Vein endothelial cell (primary cell): Measurements from ENCODE around the gene EIF1AD.

GRCh38 chr11:65854577-65855487 lies 3.1 kb downstream of the CFL1 start:
- CAGE, long polyA plus RNA, result no peak

DNA sequence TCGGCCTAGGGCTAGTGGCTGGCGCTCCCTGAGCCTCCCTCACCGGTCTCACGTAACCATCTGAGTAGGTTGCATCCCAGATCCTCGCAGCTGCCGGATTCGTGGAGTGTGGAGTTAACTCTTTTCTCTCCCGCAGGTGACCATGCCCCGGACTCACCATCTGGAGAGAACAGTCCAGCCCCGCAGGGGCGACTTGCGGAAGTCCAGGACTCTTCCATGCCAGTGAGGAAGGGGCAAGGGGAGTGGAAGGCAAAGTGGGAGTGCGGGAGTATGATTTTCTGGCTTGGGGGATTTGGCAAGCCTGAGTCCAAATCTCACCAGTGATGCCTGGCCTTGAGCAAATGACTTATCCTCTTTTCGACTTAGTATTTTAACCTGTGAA lies 972 bp downstream of the MUS81 start:
- CAGE, long polyA plus RNA, result no peak

DNA sequence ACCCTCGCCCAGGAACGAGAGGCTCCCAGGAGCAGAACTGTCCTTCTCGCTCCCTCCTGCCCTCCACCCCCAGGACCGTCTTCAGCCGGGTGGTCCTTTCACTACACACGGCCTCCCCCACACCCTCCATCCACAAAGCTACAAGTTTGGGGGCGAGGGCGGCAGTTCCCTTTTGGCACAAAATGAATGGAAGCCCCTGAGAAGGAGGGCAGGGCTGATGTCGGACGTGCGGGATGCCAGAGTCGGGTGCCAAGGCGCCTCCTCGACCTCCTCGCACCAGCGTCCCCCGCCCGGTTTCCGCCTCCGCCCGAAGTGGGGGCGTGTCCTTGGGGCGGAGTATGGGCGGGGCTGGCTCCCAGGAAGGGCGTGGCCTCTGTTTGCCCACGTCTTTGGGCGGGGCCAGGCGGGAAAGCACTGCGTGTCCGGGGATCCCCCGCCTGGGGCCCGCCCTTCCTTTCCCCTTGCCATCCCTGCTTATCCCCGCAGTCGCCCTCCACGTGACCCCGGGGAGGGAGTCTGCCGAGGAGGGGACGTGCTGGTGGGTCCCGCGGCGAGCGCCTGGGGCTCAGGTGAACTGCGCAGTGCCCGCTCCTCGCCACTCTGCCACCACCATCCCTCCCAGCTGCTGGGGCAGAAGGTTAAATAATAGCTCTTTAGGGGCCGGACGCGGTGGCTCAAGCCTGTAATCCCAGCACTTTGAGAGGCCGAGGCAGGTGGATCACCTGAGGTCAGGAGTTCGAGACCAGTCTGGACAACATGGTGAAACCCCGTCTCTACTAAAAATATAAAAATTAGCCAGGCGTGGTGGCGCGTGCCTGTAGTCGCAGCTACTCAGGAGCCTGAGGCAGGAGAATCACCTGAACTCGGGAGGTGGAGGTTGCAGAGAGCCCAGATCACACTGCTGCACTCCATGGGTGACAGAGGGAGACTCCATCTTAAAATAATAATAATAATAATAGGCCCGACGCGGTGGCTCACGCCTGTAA lies 1.0 kb upstream of the EFEMP2 start:
- CAGE, long polyA plus RNA, result no peak

GRCh38 chr11:65878303-65878752 lies 1.3 kb upstream of the CTSW start:
- CAGE, long polyA plus RNA, result no peak

DNA sequence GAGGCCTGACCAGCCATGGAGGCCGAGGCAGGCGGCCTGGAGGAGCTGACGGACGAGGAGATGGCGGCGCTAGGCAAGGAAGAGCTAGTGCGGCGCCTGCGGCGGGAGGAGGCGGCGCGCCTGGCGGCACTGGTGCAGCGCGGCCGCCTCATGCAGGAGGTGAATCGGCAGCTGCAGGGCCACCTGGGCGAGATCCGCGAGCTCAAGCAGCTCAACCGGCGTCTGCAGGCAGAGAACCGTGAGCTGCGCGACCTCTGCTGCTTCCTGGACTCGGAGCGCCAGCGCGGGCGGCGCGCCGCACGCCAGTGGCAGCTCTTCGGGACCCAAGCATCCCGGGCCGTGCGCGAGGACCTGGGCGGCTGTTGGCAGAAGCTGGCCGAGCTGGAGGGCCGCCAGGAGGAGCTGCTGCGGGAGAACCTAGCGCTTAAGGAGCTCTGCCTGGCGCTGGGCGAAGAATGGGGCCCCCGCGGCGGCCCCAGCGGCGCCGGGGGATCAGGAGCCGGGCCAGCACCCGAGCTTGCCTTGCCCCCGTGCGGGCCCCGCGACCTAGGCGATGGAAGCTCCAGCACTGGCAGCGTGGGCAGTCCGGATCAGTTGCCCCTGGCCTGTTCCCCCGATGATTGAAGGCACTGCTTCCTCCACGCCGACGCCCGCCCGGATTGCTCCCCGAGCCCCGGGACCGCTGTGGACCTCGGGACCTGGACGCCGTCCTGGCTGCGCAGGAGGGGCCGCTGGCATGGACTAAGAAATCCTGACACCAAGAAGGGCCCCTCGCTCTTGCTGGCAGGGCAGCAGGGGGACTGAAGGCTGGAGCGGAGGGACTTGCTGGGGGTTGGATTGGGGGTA lies 519 bp downstream of the CCDC85B start:
- CAGE, long polyA plus RNA, result no peak

DNA sequence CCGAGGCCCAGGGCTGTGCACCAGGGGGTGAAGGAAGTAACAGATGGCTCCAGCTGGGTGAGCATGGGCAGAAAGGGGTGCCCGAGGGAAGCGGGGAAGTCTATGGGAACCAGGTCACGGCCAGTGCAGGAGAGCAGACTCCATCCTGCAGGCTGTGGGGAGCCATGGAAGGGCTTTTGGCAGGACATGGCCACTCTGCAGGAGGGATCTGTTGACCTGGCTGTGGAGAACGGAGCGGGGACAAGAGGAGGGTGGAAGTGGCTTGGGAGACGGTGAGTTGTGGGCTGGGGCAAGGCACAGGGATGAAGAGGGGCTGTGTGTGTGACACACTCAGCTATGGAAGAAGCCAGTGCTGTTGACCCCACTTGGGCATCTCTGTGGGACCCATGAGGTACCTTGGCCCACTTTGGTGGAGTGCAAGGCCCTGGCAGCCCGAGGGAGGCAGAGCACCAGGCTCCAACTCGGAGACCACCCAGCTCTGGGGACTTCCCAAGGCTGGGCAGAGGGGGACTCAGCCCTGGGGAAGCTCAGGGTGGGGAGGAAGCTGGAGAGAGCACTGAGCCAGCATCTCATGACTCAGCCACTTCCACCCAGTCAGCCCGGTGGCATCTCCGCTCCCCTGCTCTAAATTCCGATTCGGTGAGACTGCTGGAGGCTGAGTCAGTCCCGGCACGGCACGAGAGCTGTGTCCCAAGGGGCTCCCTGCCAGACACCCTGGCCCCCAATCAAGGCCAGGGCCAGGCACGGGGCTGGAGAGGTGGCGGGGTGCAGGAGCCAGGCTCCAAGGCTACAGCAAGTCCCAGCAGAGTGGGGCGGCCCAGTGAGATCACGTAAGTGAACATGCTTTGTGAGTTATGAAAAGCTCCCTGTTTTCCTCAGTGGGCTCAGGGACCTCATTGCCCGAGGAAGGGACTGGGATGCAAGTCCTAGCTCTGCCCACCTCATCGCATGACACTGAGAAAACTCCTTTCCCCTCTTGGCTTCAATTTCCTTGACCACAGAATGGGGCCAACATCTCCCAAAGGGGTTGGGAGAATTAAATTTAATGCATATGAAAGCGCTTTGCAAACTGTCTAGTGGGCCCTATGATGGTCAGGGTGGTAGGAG lies 3.2 kb downstream of the C11orf68 start:
- CAGE, long polyA plus RNA, result no peak

GRCh38 chr11:65965532-65966747 lies 4.4 kb downstream of the SART1 start:
- CAGE, long polyA plus RNA, result no peak

DNA sequence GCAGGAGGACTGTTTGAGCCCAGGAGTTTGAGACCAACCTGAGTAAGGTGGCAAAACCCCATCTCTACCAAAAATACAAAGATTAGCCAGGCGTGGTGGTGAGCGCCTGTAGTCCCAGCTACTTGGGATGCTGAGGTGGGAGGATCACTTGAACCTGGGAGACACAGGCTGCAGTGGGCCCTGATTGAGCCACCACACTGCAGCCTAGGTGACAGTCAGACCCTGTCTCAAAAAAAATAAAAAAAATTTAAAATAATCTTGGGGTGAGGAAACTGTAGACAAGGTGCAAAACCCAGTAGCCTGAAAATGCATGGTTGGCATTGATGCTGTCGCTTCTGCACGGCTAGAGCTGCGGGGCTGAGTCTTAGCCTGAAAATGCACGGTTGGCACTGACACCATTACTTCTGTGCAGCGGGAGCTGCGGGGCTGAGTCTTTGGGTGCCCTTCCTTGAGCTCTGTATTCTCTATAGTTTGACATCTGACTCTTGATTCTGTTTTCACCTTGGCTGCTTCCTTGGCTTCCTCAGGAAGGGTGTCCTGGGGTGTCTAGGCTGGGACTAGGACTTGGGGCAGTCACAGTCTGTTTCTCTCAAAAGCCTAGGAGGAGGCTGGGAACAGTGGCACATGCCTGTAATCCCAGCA lies 18.5 kb downstream of the SART1 start:
- CAGE, long polyA plus RNA, result no peak

DNA sequence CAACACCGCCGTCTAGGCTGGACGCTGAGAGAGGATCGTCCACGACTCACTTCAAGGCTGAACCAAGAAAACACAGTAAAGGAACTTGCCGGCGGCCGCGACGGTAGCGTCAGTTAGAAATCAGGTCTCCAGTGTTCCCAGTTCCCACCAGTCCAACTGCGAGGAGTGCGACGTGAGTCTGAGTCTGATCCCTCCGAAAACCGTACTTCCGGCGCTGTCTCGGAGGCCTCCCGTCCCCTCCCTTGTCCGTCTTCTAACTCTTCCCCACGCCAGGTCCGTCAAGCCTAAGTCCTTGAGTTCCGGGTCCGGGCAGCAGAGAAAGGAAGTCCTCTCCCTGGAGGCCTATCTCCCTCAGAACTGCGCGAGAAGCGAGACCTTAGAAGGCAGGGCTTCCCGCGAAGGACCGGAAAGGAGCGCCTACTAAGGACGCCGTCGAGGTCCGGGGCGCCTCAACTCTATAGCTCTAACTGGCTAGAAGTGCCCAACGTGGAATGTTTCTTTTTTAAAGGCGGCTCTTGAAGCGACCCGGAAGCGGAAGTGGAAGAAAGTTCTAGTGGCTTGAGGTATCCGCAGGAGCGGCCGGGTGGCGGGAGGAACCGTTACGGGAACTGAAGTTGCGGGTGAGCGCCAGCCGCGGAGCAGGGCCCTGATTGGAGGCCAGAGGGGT lies at the start of gene EIF1AD:
Gene EIF1AD, minus strand, starts transcription at position 207 of the 667 bp plus-strand sequence.
- CAGE, long polyA plus RNA, result start-site peak on the plus strand centred at position 412 of the sequence, 28 bp wide, 44 and 18 reads in 2 replicates; start-site peak on the plus strand centred at position 544 of the sequence, 26 bp wide, 135 and 55 reads in 2 replicates

DNA sequence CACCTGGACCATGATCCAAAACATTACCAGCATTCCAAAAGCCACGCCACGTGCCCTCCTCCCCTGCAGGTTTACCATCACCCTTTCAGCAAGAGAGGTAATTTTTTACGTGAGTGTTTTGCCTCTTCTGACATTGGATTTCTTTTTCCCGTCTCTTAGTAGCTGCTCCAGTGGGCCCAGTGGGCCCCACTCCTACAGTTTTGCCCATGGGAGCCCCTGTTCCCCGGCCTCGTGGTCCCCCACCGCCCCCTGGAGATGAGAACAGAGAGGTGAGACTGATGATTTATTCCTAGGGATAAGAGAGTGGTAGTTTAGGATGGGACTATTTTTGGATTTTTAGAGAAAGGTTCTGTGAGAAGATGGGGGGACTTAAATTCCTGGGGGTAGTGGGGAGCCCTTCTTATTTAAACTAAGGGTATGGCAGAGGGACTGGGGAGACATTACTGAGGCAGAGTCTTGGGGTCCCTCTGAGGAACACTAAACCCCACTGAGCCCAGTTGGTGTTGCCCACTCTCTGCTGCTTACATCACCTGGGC lies 5.0 kb downstream of the SF3B2 start:
- CAGE, long polyA plus RNA, result no peak

DNA sequence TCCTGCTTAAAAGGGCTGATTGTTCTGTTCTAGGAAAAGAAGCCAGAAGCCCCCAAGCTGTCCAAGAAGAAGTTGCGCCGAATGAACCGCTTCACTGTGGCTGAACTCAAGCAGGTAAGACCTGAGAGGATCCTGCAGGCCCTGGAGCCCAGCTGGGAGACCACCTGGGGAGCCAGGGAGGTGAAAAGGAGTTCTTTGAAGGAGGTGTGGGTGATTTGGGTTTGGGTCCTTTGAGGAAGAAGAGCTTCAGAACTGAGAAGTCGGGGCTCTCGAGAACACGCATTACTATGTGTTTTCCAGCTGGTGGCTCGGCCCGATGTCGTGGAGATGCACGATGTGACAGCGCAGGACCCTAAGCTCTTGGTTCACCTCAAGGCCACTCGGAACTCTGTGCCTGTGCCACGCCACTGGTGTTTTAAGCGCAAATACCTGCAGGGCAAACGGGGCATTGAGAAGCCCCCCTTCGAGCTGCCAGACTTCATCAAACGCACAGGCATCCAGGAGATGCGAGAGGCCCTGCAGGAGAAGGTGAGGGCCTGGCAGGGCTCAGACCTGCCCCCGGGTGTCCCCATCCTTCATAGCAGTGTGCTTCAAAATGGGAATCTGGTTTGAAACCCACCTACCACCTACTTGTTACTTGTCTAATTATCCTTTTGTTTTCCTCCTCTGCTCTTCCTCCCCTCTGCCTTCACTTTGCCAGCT lies 7.5 kb downstream of the SF3B2 start:
- CAGE, long polyA plus RNA, result no peak

DNA sequence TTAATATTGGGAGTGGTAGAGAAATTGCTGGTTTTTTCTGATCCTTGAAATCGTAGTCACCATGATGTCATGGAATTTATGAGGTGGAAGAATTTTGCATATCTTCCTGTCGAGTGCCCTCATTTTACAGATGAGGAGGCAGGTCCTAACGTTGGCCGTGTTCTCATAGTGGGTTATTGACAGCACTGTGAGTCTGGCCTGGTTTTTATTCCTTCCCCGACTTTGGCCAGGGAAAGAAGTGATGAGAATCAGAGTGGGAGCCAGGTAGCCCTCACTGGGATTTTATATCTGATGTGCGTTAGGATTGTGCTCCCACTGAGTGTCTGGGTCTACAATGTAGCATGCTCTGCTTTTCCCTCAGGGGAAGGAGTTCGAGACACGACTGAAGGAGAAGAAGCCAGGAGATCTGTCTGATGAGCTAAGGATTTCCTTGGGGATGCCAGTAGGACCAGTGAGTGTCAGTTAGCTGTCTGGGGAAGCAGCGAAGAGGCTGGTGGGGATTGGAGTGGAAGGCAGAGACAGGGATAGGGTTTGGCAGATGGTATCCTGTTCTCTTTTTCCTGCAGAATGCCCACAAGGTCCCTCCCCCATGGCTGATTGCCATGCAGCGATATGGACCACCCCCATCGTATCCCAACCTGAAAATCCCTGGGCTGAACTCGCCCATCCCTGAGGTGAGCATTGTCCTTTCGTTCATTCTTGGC lies 8.6 kb upstream of the PACS1 start:
- CAGE, long polyA plus RNA, result no peak

DNA sequence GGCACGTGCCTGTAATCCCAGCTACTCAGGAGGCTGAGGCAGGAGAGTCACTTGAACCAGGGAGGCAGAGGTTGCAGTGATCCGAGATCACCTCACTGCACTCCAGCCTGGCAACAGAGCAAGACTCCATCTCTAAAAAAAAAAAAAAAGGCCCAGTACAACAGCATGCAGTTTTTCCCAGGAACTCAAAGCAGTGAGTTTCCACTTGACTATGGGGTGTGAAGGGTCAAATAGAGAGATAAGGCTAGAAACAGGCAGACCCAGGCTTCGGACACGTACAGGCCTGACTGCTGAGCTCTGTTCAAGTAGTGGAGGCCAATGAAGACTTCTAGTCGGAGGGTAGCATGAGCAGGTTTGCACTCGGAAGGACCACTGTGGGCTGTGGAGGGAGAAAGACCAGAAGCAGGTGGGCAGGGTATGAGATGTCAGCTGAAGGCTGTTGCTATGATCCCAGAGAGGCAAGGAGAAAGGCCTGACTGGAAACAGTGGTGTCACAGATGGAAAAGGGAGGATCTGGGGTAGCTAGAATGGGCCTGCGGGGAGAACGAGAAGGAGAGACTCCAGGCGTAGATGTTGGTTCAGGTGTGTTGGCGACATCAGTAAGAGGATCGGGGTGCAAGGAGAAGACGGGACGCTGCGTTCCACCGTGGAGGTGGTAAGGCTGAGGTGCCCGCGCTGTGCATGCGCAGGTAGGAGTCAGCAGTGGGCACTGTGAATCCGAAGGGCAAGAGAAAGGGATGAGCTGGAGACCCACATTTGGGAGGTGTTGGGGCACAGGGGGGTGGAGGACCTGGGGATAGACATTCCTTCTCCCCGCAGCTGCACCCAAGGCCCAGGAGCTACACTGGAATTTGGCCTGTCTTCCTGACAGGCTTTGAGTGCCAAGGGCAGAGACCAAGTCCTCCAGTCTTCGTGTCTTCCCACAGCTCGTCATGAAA lies 38.5 kb upstream of the KLC2 start:
- CAGE, long polyA plus RNA, result no peak

DNA sequence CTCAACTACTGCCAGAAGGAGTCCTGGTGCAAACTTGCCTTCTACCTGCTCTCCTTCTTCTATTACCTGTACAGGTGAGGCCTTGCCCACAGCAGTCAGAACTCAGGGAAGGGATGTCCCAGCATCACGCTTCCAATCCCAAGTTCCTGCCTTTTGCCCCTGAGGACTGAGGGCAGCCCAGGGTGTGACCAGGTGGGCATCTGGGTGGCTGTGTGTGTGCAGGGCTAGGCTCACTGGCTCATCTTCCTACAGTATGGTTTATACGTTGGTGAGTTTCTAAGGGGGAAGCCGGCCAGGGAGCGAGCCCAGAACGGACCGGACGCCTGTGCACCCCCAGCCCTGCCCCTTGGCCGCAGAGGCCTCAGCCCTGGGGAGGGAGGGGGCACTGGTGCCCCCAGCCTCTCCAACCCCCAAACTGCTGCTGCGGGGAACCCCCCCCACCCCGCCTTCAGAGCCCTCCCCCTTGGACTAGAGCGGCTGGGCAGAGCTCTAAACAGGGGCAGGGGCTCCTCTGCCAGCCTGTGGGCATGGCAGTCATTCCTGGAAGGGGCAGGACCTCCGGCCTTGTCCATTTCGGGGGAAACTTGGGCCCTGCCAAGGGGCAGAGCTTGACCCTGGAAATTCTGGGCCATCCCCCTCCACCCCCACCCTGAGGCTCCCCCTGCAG lies 5.5 kb downstream of the CNIH2 start:
- CAGE, long polyA plus RNA, result no peak

DNA sequence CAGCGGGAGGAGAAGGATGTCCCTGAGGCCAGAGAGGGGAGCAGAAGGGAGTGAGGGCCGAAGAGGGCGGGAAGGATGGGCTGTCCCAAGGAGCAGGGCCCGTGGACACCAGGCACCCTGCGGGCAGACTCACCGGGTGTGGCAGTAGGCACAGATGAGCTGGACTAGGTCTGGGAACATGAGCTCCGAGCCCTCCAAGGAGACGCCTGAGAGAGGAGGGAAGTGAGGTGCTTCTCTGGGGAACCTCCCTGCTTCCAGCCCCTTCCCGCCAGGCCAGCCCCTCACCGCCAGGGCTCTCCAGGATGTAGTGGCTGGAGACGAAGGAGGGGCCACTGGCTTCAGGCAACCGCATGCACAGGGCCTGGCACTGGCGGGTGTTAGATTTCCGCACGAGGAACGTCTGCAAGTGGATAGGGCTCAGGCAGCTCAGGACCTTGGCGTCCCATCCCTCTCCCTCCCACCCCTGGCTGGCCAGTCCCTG lies 717 bp downstream of the RIN1 start:
- CAGE, long polyA plus RNA, result no peak

- CAGE, long polyA plus RNA, result no peak
Measured at GRCh38 chr11:66360058-66361100, 11.2 kb downstream of the SLC29A2 start.

DNA sequence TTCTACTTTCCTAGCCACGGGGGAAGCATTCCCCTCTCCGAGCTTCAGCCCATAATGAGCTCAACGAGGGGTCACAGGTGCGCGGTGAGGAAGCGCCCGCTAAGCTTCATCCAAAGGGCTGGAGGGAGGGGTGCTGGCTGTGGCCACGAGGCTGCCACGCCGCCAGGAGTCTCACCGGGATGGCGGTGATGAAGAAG lies 593 bp downstream of the SLC29A2 start:
- CAGE, long polyA plus RNA, result no peak

DNA sequence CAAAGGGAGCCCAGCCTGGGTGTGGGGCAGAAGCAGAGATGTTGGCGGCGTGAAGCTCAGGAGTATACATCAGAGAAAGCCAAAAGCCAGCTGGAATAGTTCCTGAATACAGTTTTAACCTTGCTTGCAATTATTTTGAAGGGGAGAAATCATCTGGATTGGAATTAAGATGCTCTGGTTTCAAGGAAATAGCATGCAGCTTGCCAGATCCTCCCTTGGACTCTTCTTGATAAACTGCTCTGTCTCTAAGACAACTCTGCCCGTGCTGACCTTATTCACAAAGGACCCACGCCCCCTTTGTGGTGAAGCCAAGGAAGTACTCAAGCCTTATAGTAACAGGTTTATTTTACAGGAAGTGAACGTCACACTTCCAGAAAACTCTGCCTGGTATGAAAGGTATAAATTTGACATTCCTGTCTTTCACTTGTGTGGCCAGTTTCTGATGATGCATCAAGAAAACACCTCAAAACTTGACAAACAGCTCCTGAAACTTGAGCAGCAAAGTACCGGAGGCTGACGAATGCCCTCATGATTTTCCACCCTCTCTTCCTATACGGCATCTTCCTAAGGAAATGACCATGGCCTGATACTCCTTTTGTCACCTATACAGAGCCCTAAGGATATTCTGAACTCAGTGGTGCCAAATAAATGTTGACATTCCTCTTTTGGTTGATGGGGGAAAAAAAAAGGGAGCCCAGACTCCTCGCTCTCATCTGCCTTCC lies 12.5 kb upstream of the PELI3 start:
- CAGE, long polyA plus RNA, result no peak

GRCh38 chr11:66491220-66491863 lies 11.1 kb downstream of the DPP3 start:
- CAGE, long polyA plus RNA, result no peak

DNA sequence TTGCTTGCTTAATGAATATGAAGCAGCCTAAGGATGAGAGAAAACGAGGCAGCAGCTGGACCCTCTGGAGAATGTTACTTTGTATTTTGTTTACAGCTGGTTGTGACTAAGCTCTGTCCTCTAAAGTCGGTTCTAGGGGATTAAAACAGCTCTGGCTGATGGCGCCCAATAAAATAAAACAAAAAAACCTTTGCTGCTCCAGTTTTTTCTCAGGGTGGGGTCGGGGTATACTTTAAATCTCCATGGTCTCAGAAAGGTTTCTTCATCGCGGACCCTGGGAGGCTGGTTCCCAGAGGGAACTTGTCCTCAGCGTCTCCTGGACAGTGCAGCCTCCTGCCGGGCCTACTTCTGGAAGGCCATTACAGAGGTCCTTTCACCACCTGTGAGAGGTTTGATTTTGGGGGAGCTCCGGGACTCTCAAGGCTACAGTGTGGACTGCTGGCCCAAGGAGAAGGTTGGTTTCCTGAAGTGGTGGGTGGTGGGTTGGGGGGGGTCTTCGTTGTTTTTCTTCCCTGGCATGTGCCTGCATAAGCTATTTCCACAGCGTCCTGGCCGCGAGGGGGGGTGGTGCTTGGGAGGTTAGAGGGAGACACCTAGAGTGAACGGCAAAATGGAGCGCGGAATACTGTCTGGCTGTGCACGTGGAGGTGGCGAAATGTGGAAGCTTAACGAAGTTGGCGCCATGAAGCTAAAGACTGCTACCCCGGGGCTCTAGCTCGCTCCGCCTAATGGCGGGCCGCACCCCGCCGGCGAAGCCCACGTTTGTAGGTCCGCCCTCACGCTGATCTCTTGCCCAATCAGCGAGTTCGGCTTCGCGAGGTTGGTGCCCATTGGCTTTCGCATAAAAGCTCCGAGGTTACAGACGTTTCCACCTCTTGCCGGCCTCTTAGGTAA lies 587 bp upstream of the RBM4 start:
- CAGE, long polyA plus RNA, result no peak